Caco-2 (cell line): Measurements from ENCODE around the genes ETNK2, PPP1R15B and SLC41A1.

GRCh38 chr1:204076722-204077324, 3.9 kb downstream of the SOX13 start:
- PRO-cap = no peak
- RRBS = no CpG with 5 or more reads among the region's 3 CpGs

DNA sequence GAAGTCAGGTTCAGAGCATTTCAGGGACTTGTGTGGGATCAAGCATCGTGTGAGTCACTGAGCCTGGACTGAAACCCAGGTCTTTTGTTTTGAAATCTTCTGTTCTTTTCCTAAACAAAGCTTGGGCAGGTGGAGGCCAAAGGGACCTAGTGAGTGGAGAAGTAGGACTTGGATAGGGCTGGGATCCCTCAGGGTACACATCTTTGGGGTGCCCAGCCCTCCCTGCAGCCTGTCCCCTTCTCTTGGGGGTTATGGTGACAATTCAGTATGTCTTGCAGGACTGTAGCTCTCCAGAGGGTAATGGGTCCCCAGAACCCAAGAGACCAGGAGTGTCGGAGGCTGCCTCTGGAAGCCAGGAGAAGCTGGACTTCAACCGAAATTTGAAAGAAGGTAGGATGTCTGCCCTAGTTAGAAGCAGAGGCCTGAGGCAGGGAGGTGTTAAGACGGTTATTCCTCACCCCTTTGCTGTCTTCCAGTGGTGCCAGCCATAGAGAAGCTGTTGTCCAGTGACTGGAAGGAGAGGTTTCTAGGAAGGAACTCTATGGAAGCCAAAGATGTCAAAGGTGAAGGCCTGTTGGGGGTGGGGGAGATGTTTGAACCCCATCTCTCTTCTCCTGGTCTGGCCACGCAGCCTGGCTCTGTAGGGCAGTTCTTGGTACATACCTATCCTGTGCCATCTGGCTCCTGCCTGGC, 37.7 kb downstream of the ETNK2 start:
- PRO-cap = no peak
- RRBS = no CpG with 5 or more reads among the region's 5 CpGs

- PRO-cap = no peak
- RRBS = 94% methylated on average over 7 of the region's 17 CpGs
Measured at GRCh38 chr1:204125625-204126222, 26.1 kb downstream of the ETNK2 start.

- PRO-cap = no peak
- RRBS = no CpG with 5 or more reads among the region's 3 CpGs
Measured at GRCh38 chr1:204128504-204128826, 23.4 kb downstream of the ETNK2 start.

DNA sequence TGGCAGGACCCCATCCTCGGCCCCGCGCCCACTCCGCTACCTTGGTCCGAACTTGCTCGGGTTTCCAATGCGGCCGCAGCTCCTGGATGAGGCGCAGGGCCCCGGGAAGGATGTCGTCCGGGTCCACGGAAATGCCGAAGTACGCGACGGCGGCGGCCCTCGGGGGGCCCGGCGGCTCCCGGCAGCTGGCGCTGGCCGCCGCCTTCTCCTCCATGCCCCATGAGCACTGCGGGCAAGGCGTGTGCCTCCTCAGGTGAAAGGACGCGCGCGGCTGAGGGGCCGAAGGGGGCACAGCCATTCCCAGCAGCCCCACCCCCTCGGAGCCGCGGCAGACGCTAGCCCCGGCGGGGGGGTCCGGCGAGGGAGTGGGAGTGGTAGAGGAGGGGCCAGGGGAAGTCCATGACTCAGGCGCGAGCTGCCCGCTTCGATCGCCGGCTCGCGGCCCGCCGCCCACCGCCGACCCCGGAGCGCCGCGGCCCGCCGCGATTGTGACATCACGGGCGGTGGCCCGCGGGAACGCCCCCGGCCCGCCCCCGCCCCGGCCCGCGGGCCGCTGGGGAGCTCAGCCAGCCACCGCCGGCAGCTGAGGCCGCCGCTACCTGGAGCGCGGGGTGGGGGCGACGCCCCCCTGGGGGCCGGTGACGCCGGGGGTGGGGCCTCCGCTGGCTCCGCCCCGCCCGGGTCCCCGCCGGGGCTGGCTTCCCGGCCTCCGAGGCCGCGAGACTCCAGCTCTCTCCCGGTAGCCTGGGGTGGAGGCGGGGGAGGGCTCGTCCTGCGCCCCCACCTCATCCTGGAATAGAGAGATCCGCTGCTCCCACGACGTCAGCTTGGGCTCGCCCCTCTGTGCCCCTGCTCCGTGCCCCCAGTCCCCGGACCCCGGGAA, at the start of gene ETNK2:
TSS of gene ETNK2 (minus strand) at position 490 of the 883 bp plus-strand sequence.
- PRO-cap = bidirectional peak, plus-strand start at position 231 of the sequence, minus-strand start at position 228 of the sequence; bidirectional peak, plus-strand start at position 685 of the sequence, minus-strand start at position 490 of the sequence
- RRBS = 4% methylated on average over 44 of the region's 104 CpGs

DNA sequence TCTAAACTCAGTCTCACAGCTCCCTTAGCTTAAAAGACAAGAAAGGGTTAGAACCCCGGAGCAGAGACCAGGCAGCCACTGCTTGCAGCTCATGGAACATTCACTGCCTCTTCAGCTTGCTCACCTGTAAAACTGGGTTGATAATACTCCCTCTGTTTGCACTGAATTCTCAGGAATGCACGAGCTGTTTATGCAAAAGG, 41.0 kb upstream of the GOLT1A start:
- PRO-cap = no peak
- RRBS = no CpG with 5 or more reads among the region's 2 CpGs

DNA sequence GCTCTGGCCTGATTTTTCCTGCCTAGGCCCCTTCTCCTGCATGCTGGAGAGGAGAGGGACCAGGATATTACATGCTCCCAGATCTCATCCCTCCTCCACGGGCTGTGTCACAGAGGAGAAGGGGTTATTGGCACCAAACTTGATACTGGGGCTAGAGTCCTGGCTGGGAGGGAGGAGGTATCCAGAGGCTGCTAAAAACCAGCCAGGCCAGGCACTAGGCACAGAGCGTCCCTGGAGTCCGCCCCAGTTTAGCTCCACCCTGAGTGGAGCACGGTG, 42.6 kb upstream of the GOLT1A start:
- PRO-cap = no peak
- RRBS = no CpG with 5 or more reads among the region's 4 CpGs

- PRO-cap = bidirectional peak, plus-strand start at chr1:204412201, minus-strand start at chr1:204411816
- RRBS = 2% methylated on average over 26 of the region's 67 CpGs
Measured at GRCh38 chr1:204411517-204412396, at the start of gene PPP1R15B. TSS of gene PPP1R15B (minus strand) at chr1:204411817.

- PRO-cap = no peak
- RRBS = no CpG with 5 or more reads among the region's 8 CpGs
Measured at GRCh38 chr1:204443795-204444242, 32.2 kb upstream of the PPP1R15B start.

- PRO-cap = no peak
- RRBS = no CpG with 5 or more reads among the region's 9 CpGs
Measured at GRCh38 chr1:204461269-204461959, 33.2 kb downstream of the PIK3C2B start.

DNA sequence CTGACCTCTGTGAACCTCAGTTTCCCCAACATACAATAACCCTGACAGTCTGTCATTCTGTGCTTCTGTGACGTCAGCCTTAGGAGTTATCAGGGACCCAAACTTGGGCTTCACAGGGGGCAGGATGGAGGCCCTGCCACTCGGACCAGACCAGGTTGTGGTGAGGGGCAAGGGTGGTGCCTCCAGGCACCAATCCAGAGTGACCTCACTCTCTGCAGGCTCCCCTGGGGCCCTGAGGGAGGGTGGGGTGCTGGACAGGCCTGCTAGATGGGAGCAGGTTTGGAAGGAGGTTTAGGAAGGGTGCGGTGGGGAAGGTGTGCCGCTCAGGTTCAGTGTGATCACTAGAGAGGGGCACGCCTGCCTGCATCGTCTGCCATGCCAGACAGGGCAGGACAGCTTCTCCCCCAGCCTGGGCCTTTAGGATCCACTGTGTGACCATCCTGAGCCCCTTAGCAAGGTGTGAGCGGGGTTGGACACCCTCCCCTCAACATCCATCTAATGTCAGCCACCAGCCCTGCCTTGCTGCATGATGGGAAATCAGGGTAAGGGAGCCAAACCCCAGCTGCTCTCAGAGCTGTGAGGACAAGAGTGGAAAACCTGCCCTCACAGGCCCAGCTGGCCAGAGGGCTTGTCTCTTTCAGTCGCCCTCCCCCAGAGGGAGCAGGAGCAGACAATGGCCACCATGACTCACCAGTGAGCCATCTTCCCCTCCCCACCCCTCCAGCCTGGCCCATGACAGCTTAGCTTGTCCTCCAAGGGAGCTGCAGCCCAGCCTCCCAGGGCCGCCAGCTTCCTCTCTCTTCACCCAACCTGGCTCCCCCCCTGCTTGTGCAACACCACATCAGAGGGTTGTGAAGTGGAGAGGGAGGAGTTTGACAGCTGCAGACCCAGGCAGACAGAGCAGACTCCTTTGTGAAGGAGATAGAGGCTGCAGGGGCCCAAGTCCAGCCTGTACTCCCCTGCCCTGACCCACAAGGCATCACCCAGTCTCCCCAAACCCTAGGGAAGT, 37.1 kb downstream of the NUAK2 start:
- PRO-cap = bidirectional peak, plus-strand start at position 903 of the sequence, minus-strand start at position 630 of the sequence
- RRBS = no CpG with 5 or more reads among the region's 9 CpGs

DNA sequence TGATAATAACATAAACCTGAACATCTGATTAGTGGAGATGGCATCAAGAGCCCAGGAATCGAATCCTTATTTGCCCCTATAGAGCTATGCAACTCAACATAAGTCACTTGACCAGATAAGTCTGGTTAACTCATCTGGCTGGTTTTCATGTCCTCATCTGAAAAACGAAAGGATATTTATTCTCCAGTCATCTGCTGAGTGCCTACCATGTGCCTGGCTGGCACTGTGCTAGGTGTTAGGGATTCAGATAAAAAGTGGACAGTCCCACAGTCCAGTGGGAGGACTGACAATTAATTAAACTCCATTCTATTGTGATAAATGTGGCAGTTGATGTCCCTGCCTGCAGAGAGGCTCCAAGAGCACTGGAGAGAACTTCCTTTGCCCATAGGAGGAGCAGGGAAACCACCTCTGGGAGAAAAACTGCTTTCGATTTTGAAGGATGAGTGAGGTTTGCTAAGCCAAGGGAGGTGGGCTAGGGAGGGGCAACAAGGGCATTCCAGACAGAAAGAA, 5.4 kb downstream of the NUAK2 start:
- PRO-cap = no peak
- RRBS = no CpG with 5 or more reads among the region's 3 CpGs

DNA sequence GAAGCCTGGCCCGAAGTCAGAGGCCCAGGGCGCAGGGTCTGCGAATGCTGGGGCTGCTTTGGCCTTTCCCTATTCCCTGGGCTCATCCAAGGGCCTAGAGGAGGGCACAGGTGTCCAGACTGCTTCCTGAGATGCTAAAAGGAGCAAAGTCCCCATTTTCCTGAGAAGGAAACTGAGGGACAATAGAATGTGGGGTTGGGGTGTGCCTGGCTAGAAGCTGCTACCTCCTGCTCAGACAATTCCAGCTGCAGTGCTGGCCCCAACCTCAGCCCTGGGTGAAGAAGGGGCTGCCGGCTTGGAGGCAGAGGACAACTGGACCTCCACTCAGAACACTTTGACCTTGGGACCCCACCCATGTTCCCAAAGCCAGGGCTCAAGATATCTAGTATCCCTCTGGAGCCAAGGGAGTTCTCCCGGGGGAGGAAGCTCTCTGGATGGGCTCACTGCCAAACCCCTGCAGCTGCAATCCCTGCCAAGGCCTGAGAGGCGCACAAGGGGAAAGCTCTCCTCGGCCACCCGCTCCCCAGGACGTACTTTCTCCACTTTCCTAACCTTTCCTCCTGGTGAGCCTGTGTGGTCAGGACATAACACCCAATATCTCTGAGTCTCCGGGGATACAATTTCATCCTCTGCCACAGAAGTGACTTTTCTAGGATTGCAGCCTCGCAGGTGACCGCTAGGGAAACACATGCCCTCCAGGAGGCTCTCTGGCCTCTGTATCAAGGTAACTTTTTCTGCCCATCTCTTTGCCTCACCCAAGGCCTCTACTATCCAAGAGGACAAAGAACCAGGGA, 16.8 kb upstream of the LEMD1 start:
- PRO-cap = no peak
- RRBS = 100% methylated on average over 1 of the region's 12 CpGs

DNA sequence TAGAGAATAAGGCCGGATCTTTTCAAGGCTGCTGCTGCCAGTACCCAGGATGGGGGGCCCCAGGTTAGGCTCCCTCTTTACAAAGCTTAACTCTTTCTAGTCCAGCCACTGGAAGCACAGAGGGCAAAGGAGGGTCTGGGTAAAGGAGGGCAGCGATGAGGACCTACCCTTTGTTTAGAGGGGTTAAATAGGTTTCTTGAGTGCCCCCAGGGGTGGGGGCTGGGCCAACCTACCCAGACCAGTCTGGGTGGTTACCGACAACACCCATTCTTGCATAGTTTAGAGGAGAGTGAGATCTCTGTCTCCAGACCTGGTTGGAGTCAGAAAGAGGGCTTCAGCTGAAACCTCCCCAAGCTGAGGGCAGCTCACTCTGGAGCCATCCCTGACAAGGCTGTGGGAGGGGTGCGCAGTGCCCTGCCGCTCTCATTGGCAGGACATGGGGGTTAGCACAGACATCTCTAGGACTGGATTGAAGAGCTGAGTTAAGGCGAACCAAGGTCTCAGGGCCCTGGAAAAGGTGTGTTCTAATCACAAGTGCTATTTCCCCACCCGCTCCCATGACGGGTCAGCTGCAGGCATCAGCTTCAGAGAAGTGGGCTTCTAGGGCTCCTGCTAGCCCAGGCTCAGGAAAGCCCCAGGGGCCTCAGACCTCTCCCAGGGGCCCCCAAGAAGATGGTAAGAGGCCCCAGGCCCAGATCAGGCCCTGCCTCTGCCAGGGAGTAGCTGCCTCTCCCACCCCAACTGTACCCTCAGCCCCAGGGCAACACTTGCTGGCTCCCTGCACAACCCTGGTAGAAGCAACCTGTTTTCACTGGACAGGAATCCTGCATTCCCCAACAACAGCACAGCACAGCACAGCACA, 6.9 kb downstream of the BLACAT1 start:
- PRO-cap = no peak
- RRBS = no CpG with 5 or more reads among the region's 8 CpGs

DNA sequence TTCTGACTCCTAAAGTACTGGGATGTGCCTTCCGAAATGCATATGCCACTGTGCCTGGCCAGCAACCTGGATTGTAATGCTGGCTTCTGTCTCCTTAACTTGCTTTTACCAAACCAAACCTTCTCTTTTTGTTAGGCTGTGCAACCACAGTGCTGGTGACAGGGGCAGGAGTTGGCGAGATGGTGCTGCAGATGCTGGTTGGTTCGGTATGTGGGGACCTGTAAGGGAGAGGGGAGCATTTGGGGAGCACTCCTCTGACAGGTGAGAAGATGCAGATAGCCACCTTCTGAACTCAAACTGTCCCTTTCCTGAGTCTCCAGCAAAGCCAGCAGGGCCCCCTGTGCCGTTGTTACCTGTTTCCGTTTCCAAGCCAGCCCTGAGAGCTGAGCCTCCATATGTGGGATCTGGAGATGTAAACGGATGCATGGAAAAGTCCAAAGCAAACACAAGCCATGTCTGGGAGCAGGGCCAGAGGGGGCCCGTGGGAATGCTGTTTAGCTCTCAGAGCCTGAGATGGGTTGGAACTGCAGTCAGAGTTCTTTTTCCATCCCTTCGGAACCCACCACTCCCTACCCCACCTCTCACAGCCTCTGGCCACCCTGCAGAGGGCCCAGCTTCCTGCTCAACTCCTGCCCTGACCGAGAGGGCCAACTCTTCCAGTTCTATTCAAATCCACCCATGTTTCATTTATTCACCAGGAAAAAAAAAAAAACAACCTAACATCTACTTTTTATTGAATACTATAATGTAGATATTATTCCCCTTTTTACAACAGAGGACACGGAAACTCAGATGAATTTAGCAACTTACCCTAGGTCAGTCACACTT, 29.0 kb downstream of the MFSD4A start:
- PRO-cap = no peak
- RRBS = no CpG with 5 or more reads among the region's 10 CpGs

- PRO-cap = no peak
- RRBS = no CpG with 5 or more reads among the region's 4 CpGs
Measured at GRCh38 chr1:205612322-205613028, 19.3 kb downstream of the ELK4 start.

- PRO-cap = no peak
- RRBS = no CpG with 5 or more reads among the region's 7 CpGs
Measured at GRCh38 chr1:205613029-205613780, 18.6 kb downstream of the ELK4 start.

DNA sequence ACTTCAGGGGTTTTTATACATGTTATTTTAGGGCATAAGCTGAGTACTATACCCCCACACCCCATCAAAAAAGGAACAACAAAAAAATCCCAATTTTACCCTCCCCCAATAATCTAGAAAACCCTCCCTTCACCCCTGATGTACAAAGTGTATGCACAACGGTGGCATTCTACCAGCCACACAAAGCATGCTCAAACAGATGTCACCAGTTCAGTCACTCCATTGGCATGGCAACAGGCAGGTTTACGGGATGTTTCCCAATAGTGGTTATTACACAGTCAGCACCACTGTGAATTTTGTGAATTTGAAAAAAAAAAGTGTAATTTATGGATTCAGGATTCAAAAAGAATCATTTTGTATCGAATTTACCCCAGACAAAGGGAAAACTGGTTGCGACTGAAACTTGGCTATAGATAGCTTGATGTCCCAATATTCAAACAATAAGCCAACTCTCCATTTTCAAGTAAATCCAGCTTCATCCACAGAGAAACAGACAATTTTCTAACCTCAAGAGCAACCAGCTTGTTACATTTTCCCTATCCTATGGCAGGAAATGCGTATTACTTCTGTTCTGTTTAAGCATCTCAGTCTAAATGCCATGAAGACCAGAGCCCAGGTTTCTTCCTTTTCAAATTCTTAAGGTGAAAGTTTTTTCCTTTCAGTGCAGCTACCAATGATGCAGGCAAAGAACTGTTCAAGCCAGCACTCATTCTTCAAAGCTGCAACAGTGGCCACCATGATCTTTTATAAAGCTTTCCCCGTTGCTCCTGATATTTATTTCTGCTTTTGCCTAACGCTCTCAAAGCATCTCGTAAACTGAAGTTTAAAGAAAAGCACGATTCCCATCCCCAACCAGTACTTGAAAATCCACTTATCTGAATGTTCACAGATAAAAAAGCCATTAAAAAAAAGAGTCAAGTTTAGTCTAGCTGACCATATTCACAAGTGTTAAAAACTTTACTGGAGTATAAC, 34.2 kb upstream of the SLC45A3 start:
- PRO-cap = no peak
- RRBS = no CpG with 5 or more reads among the region's 9 CpGs

GRCh38 chr1:205748822-205749646, 948 bp downstream of the NUCKS1 start:
- PRO-cap = bidirectional peak, plus-strand start at chr1:205749186, minus-strand start at chr1:205749073; bidirectional peak, plus-strand start at chr1:205749697, minus-strand start at chr1:205749322
- RRBS = 1% methylated on average over 12 of the region's 47 CpGs

GRCh38 chr1:205812925-205813249, at the start of gene SLC41A1:
TSS of gene SLC41A1 (minus strand) at chr1:205813198.
- PRO-cap = bidirectional peak, plus-strand start at chr1:205813350, minus-strand start at chr1:205813160
- RRBS = 3% methylated on average over 26 of the region's 35 CpGs